ENCODE measurements around the gene IFFO1.

DNA sequence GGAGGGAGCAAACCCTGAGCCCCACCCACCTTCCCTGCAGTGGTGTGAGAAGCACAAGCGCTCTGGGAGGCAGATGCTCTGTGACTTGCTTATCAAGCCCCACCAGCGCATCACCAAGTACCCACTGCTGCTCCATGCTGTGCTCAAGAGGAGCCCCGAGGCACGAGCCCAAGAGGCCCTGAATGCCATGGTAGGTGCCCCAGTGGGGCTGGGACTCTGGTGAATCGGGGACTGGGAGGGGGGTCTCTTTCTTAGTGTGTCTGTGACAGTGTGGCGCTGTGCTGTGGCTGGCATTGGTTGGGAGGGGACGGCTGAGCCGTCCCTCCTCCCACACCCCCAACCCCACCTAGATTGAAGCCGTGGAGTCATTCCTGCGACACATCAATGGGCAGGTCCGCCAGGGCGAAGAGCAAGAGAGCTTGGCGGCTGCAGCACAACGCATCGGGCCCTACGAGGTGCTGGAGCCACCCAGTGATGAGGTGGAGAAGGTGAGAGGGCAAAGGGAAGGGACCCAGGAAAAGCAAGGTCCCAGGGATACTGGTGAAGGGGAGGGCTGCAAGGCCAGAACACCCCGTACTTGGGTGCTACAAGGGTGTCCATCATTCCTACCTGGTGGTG is 7.1 kb downstream of the PLEKHG6 start:
- RRBS: no CpG with 5 or more reads among the region's 17 CpGs

- RRBS: no CpG with 5 or more reads among the region's 6 CpGs
Observed at GRCh38 chr12:6328533-6328834, 13.4 kb downstream of the TNFRSF1A start.

- RRBS: no CpG with 5 or more reads among the region's 22 CpGs
Observed at GRCh38 chr12:6361654-6362501, 13.5 kb downstream of the SCNN1A start.

GRCh38 chr12:6416540-6416972 is 28.2 kb upstream of the CD27 start:
- RRBS: no CpG with 5 or more reads among the region's 4 CpGs

DNA sequence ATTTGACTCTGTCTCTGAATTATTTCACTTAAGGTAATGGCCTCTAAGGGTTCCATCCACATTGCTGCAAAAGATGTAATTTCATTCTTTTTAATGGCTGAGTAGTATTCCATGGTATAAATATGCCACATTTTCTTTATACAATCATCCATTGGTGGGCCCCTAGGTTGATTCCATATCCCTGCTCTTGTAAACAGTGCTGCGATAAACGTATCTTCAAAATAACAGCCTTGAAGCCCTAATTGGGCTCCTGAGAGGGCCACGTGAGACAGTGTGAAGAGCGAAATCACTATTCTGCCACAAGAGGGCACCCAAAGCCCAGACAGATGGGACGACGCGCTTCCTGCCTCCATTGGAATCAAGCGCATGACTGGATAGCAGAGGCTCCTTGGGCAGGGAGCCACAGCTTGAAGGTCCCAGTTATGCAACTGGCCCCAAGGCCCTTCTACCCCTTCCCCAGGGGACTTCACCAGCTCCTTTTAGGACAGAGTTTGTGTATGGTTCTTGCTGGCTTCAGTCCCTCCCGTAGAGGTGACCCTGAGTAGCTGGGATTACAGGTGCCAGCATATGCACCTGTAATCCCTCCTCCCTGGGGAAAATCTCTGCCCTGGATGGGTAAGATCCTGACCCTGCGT is 21.2 kb upstream of the CD27 start:
- RRBS: no CpG with 5 or more reads among the region's 10 CpGs

- RRBS: no CpG with 5 or more reads among the region's 3 CpGs
Observed at GRCh38 chr12:6469830-6470105, 709 bp downstream of the VAMP1 start.

DNA sequence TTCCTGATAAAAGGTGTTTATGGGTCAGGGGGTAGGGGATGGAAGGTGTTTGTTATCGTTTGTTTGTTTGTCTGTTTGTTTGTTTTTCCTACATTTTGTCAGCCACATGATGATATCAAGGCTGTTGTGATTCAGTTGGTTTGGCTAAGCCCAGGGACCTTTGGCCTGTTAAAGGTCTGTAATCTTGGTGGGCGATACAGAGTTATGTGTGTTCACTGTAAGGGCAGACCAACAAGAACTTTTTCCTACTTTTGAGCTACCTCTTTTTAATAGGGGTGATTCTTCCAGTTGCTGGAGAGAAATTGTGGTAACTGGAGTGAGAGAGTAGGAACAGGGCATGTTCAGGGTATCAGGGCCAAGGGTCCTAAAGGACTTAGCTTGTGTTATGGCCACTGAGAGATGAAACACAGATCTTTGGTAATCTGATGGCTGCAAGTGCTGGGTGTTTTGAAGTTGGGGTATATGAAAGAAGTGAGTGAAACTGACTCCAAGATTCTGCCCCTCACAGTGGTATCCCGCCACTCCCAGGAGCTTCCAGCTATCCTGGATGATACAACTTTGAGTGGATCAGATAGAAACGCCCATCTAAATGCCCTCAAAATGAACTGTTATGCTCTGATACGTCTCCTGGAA is 16.3 kb downstream of the NCAPD2 start:
- RRBS: no CpG with 5 or more reads among the region's 5 CpGs

DNA sequence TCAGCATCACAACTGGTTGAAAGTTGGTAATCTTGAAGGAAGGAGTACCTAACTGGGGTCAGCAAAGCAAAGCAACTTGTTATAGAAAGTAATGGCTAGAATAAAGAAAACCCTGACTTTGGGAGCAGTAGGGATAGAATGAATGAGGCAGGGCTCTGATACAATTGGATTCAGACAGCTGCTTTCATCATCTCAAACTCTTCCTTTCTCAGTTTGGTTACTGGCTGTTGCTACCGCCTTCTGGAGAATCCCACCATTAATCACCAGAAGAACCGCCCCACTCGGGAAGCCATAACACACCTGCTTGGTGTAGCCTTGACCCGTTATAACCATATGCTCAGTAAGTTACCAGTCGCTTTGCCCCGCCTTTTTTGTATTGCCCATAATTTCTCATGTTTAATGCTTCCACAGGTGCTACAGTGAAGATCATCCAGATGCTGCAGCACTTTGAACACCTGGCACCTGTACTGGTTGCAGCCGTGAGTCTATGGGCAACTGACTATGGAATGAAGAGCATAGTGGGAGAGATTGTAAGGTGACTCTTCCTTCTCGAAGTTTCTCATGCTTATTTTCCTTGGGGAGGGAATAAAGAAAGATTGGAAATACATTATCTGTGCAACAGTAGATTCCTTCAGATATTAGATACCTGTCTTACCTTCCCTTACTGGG is 20.1 kb upstream of the GAPDH start:
- RRBS: no CpG with 5 or more reads among the region's 8 CpGs

DNA sequence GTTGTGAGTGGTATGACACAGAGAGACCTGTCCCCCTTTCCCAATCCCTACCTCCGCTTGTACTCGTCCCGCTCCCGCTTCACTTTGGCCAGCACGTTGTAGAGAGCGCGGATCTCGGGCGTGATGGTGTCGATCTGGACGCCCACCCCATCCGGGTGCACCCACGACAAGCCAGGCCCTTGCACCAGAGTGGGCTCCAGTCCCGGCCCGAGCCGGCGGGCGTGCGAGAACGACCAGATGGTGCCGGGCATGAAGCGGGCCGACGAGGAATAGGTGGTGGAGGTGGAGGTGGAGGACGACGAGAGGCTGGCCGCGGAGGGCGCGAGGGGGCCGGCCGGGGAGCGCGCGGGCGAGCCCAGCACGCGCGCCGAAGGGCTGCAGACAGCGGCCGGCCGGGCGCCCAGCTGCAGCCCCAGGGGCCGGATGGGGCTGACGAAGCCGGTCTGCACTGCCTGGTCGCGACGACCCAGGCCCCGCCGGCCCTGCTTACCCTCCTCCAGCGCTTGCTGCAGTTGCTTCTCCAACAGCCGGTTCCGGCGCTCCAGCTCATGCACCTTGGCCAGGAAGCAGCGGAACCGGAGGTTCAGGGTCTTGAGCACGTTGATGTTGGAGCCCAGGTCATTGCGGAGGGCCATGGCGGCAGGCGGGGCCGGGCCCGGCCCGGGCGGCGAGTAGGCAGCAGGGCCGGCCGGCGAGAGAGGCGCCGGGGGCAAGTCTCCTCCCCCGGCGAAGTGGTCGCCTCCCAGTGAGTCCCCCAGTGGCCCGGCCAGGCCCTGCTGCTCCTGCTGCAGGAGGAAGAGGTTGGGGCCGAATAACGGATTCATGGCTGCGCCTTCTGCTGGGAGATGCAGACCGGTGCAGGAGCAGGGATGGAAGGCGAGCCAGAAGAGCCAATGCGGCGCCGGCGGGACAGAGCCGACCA is at the start of gene IFFO1:
IFFO1 (minus strand) TSS at position 837 of the 922 bp plus-strand sequence.
- RRBS: 1% methylated on average over 39 of the region's 86 CpGs

GRCh38 chr12:6569748-6570594 is 1.9 kb upstream of the NOP2 start:
- RRBS: no CpG with 5 or more reads among the region's 15 CpGs

- RRBS: no CpG with 5 or more reads among the region's 4 CpGs
Observed at GRCh38 chr12:6575599-6575899, 7.5 kb upstream of the NOP2 start.

- RRBS: no CpG with 5 or more reads among the region's 10 CpGs
Observed at GRCh38 chr12:6646339-6646831, 847 bp downstream of the ACRBP start.

DNA sequence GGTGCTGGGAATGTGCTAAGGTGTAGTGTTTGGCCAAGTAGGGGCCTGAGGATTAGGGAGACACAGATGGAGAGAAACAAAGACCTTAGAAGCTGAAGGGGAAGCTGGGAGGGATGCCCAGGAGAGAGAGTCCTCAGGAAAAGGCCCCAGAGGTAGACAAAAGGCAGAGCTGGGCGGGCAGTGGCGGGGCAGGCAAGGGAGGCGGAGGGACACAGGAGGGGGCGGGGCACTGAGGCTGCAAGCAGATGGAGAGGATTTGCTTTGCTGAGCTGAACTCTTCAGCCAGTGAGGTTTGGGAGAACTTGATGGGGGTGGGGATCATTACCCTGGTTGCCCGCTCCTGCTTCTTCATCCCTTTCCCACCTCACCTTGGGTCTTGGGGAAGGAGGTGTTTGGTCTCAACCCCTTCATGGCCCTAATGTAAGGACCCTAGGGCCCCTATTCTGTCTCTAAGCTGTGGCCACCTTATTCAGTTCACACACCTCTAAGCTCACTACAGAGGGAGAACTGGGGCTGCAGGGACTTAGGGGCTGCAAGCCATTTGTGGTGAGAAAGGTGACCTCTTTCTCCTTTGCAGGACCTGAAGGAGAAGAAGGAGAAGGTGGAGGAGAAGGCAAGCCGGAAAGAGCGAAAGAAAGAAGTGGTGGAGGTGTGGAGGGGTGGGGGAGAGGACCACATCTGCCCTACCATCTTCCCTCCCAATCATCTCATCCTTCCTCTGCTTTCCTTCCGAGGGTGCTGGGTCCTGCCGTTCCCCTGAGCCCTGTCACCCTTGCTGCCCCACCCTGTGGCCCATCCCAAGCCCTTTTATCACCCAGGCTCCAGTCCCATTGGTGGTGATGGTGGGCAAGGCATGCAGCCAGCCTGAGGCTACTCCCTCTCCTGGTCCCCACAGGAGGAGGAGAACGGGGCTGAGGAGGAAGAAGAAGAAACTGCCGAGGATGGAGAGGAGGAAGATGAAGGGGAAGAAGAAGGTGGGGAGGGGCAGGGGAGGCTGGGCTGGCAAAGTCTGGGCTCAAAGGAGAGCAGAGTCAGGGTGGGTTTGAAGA is 3.0 kb upstream of the LAG3 start:
- RRBS: no CpG with 5 or more reads among the region's 11 CpGs

- RRBS: no CpG with 5 or more reads among the region's 7 CpGs
Observed at GRCh38 chr12:6775737-6776107, 3.4 kb downstream of the LAG3 start.

GRCh38 chr12:6841100-6841716 is 483 bp downstream of the GNB3 start:
- RRBS: no CpG with 5 or more reads among the region's 17 CpGs

GRCh38 chr12:6865937-6866468 is 1.3 kb upstream of the TPI1 start:
- RRBS: no CpG with 5 or more reads among the region's 15 CpGs

DNA sequence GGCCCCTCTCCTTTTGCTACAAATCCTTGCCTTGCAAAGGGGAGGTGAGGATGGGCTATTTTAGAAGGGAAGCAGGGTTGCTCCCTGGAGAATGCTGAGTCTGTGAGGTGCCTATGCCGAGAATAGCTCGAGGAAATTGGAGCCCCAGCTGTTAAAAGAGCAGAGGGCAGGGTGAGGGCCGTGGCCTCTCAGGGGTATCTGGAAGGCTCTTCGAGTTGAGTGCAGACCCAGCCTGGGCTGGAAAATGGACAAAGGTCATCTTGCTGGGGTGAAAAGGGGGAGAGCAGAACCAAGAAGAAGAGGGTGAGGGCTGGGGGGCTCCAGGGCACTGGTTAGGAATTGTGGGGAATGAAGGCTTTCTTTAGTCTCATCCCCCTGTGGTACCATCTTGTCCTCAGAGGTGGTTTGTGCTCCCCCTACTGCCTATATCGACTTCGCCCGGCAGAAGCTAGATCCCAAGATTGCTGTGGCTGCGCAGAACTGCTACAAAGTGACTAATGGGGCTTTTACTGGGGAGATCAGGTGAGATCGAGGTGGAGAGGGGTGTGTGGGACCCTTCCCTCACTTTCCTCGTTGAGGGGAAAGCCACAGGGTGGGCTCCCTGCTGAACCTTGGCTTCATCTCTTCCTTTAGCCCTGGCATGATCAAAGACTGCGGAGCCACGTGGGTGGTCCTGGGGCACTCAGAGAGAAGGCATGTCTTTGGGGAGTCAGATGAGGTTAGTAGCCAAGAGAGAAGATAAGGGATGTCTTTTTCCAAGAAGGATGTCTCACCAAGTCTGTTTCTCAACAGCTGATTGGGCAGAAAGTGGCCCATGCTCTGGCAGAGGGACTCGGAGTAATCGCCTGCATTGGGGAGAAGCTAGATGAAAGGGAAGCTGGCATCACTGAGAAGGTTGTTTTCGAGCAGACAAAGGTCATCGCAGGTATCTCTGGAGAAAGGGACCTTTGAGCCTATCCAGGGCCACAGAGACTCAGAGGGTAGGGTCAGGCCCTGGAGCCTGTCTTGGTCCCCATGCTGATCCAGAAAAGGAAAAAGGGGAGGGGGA is 1.5 kb downstream of the TPI1 start:
- RRBS: no CpG with 5 or more reads among the region's 16 CpGs

GRCh38 chr12:6927171-6927929 is 409 bp upstream of the ATN1 start:
- RRBS: 1% methylated on average over 28 of the region's 49 CpGs

DNA sequence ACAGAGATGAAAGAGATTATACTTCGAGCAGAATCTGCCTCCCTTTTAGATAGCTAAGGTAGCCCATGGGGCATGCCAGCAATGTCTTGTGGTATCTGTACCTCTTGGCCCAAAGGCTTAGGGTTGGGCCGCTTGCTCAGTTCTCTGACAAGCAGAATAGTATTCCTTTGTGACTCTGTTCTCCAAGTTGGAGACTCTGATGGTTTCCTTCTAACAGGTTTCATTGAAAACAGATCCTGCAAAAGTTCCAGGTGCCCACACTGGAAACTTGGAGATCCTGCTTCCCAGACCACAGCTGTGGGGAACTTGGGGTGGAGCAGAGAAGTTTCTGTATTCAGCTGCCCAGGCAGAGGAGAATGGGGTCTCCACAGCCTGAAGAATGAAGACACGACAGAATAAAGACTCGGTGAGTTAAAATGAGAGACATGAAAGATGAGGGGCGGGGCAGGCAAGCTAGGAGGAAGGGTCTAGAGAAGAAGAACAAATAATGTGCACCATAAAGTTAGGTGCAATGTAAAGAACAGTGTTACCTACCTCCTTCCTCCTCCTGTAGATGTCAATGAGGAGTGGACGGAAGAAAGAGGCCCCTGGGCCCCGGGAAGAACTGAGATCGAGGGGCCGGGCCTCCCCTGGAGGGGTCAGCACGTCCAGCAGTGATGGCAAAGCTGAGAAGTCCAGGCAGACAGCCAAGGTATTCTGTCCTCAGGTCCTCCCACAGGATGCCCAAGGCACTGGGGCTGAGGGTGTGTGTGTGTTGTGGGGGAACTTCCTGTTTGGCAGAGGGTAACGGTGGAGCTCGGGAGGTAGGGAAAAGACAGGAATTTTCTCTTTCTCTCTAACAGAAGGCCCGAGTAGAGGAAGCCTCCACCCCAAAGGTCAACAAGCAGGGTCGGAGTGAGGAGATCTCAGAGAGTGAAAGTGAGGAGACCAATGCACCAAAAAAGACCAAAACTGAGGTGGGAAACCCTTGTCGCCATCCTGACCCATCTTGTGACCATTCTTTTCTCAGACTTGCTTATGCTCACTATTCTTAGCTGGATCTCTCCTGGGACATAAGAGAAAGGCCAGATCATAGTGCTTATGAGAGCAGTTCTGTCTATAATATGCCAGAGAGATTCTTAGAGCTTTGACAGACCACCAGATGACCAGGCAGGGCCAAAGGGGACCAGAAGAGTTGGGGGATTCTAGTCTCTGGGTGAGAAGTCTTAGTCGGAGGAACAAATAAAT is 6.3 kb downstream of the ATN1 start:
- RRBS: no CpG with 5 or more reads among the region's 16 CpGs

- RRBS: no CpG with 5 or more reads among the region's 15 CpGs
Observed at GRCh38 chr12:6941331-6941817, 2.4 kb upstream of the C12orf57 start.